ENCODE measurements around the genes CIB2, DNAJA4, MORF4L1, TMED3, MTHFS and FAH.

DNA sequence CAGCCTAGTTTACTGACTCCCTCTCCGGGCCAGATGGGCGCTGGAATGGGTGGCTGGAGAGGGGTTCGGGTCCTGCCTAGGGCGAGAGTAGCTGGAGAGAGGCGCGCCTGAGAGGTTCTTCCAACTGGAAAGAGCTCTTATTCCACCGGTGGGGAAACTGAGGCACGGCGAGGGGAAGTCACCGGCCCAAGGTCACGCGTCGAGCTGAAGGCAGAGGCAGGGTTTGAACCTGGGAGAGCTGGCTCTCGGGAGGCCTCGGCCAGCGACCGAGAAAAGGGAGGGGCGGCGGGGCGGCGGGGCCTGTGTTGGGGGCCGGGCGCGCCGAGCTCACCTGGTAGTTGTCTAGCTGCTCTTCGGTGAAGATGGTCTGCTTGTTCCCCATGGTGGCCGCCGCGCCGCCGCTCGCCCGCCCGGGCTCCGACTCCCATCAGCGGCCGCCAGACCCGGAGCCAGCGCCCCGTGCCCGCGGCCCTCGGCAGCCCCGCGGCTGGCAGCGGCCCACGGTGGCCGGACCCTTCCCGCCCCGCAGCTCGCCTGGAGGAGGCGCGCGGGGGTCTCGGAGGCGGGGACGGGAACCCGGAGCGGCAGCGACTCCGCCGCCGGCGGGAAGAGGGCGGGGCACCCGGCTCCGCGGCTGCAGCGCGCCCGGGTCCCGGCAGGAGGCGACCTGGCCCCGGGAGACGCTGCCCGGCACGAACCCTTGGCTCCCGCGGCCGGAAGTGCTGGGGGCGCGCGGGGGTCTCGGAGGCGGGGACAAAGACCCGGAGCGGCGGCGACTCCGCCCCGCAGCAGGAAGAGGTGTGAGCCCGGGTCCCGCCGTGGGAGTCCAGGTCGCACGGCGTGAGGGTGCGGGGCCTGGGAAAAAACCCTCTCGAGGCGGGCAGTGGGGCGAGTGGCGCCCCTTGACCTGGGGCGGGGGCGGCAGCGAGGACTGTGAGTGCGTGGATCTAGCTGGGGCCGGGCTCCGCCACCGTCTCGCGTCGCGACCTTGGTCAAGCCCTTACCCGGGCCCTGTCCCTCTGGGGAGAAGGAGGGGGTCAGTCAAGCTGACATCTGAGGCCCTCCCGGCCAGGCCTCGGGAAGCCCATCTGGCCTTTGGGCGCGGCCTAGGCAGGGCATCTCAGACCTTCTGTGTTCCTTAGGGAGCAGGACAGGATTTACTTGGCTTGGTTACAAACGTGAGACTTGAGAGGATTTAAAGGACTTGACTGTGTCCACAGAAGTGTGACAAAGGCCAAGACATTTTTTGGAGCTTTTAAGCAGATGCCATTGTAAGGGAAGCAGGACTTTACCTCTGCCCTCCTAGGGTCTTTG lies at the start of gene CIB2:
Gene CIB2, minus strand, starts transcription at position 612 of the 1,314 bp plus-strand sequence.
- PRO-cap: bidirectional peak, plus-strand start at position 658 of the sequence, minus-strand start at position 558 of the sequence

DNA sequence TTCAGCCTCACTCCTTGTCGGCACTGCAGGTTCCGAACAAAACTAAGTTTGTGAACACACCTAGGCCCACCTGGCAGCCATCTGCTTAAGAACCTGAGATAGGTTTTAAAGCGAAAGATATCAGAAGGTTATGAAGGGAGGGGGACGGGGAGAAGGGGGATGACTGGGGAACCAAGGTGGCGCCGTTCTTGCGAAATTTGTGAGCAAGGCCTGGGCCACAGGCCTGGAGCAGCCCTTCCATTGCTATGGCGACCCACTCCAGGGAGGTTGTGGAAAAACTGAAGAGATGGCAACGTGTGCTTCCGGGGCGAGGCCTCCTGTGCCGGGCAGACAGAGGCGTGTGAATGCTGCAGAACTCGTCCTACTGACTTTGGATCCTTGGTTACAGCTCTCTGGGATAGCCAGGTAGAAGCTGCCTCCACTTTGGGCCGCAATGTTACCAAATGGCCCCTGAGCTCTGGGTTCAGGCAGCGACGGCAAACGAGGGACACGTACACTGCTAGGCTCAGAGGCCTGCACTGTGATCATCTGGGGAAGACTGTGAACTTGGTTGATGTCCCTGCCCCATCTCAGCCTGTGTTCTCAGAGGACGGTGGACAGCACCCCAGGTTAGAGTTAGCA lies 25.1 kb downstream of the ACSBG1 start:
- PRO-cap: no peak

DNA sequence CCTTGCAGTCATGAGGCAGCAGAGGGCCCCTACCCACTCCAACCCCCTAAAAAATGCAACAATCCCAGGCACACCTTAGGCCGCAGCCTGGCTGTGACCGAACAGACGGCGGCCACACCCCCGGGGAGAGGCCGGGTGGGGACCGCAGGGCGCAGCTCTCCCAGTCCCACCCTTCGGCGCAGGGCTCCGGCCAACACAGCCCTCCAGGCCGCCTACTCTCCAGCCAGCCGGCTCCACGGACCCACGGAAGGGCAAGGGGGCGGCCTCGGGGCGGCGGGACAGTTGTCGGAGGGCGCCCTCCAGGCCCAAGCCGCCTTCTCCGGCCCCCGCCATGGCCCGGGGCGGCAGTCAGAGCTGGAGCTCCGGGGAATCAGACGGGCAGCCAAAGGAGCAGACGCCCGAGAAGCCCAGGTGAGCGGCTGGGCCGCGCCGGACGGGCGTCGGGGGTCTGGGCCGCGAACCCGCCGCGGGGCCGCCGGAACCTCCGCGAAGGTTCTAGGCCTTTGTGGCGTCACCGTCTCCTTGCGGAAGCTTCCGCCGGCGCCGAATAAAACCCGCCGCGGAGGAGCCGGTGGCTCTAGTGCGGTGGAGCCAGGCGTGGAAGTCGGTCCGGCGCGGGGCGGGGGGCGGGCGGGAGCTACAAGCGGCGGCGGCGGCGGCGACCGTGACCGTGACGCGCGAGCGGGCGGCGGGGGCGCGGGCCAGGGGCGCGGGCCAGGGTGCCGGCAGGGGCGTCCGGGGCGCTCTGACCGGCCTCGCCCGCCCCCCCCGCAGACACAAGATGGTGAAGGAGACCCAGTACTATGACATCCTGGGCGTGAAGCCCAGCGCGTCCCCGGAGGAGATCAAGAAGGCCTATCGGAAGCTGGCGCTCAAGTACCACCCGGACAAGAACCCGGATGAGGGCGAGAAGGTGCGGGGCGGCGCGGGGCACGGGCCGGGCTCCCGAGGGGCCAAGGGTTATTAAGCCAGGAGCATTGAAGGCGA lies at the start of gene DNAJA4:
Gene DNAJA4, plus strand, starts transcription at position 580 of the 987 bp plus-strand sequence.
- PRO-cap: bidirectional peak, plus-strand start at position 580 of the sequence, minus-strand start at position 495 of the sequence

- PRO-cap: no peak
These were observed 23.6 kb downstream of the IREB2 start for GRCh38 chr15:78461561-78462075.

DNA sequence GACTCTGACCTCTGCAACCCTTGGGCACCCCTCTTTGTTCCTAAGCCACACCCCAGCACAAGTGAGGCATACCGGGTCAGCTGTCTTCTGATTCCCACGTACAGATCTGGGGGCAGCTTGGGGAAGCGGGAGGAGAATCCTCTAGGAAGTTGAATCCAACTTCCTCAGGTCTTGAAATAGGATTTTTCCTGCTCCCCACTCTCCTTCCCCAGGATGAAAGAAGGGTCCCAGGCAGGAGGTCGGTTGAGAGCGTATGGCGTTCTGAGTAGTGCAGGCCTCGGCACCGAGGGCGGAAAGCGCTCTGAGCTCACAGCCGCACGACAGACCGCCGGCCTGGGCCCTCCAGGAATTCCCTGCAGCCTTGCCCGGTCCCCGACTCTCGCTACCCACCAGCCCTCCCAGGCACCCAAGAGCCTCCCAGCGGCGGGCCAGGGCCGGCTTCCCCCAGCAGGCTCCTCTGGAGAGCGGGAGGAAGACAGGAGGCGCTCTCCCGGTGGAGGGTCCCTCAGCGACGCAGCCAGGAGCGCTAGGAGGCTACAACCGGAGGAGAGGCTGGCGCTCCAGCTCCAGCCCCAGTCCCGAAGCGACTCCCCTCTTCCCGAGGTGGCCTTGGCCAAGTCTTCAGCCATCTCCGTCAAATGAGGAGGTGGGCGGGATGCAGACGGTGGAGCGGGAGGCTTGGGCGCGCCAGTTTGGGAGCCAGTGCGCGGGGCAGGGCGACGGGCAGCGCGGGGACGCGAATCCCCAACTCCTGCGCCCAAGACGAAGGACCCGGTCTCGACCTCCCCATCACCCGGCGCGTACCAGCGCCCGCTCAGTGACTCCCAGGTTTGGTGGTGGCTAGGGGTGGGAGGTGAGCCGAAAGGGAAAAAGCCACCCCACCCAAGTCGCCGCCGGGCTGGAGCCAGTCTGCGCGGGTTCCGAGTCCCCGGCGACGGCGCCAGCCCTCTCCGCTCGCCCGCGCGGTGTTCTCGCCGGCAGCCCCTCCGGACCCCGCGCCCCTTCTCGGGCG lies 825 bp downstream of the CHRNA3 start:
- PRO-cap: no peak

GRCh38 chr15:78756966-78757593 lies 54.2 kb downstream of the ADAMTS7 start:
- PRO-cap: no peak

DNA sequence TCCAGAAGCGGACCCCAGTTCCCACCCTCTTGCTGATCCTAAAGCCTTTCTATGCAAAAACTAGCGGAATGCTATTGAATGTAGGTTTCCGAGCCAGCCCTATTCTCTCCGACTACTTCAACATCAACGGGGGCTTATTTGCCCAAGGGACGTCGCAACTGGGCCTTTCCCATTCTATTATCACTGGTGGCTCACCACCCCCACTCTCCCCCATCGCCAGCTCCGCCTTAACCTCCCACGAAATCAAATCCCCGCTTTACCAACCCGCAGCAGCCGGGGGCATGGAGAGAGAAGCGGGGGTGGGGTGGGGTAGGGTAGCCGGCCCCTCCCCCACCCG lies 322 bp upstream of the MORF4L1 start:
- PRO-cap: no peak

- PRO-cap: bidirectional peak, plus-strand start at chr15:78872890, minus-strand start at chr15:78872877; bidirectional peak, plus-strand start at chr15:78873324, minus-strand start at chr15:78873228; bidirectional peak, plus-strand start at chr15:78873795, minus-strand start at chr15:78873547
These were observed at the start of gene MORF4L1 for GRCh38 chr15:78872737-78873768. Gene MORF4L1, plus strand, starts transcription at chr15:78872890.

DNA sequence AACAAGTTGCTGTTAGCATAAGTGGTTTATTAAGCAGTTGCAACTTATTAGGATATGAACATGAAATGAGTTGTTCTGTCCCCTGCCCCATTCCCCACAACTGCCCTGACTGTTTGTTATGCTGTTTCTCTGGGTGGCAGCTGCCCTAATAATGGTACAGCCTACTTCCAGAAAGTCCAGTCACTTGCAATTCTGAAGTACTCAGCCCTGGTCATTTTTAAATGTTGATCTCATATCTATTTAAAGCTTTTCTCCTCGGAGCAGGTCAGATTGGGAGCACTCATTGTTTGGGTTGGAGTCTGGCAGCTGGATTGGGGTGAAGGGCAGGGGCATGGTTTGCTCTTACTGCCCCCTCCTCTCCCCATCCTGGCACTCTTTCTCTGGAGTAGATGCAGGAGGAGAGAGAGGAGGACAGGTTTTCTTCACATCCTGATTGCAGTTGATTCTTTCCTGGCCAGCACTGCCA lies 62.8 kb upstream of the ANKRD34C start:
- PRO-cap: no peak

GRCh38 chr15:79235984-79236248 lies 46.6 kb upstream of the ANKRD34C start:
- PRO-cap: unidirectional peak, plus-strand start at chr15:79236169

GRCh38 chr15:79283525-79284117 lies 1.1 kb downstream of the ANKRD34C start:
- PRO-cap: no peak

- PRO-cap: unidirectional peak, plus-strand start at chr15:79311126
These were observed at the start of gene TMED3 for GRCh38 chr15:79310554-79311791. Gene TMED3, plus strand, starts transcription at chr15:79311112.

- PRO-cap: no peak
These were observed 152.5 kb downstream of the MTHFS start for GRCh38 chr15:79744242-79744875.

DNA sequence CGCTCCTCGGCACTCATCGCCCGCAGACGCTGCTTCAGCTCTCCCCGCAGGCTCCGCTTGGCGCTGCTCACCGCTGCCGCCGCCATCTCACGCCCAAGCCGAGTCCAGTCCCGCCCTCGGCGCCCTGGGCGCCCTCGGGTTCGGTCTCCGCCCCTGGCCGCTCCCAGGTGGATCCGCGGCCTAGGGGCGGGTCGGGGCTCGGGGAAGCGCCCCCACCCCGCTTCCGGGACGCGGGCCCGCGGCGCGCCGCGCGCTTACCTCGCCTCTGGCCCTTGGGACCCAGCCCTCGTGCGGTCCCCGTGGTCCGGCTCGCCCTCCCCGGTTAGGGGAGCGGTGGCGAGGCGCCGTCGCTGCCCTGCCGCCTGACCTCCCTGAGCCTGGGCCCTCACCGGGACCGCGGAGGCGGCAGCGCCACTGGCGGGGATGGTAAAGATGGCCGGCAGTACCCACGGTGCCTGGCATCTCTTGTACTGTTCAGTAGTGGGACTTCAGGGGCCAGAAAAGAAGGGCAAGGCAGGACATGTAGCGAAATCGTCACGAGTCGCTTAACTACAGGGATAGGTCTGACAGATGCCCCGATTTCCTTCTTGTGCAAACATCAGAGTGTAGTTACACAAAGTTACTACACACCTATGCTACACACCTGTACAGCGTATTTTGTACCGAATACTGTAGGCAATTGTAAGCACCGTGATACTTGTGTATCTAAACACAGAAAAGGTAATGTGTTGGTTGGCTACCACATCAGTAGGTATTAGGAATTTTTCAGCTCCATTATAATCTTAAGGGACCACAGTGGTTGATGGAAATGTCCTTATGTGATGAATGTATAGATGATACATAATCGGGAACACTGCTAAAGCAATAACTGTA lies at the start of gene MTHFS:
Gene MTHFS, minus strand, starts transcription at position 112 of the 873 bp plus-strand sequence.
- PRO-cap: bidirectional peak, plus-strand start at position 116 of the sequence, minus-strand start at position 100 of the sequence; bidirectional peak, plus-strand start at position 477 of the sequence, minus-strand start at position 464 of the sequence

DNA sequence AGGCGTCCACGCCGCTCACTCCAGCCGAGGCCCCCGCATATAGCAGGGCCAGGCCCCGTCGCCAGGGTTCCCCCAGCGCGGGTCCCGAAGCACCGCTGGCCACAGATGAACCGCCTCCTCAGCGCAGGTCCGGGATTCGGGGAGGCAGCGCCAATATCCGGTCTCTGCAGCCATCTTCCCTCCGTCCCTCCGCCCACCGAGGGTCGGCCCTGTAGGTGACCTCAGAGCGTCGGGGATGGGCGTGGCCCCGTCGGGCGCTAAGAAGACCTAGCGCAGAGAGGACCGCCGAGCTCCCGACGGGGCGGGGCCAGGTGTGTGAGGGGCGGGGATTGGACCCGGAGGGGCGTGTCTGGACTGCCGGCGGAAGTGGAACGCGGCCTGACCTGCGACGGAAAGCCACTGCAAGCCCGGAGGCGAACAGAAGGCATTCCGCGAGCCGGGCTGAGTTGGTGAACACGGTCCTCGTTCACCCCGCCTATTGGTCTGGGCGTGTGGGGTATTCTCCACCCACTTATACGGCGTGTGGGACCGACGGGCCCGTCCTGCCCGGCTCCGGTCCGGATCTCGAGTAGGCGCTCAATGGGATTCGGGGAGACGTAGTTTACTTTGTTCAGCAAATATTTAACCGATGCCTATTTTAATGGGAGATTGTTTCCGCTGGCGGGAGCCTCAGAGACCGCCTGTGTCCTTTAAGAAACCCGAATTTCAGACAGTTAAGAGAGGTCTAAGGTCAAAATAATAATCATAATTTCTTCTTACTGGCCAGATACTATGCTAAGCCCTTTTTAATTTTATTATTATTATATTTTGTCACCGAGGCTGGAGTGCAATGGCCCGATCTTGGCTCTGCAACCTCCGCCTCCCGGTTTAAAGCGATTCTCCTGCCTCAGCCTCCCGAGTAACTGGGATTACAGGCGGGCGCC lies 27.0 kb upstream of the MTHFS start:
- PRO-cap: bidirectional peak, plus-strand start at position 427 of the sequence, minus-strand start at position 191 of the sequence

GRCh38 chr15:80152160-80153311 lies at the start of gene FAH:
Gene FAH, plus strand, starts transcription at chr15:80152999.
- PRO-cap: unidirectional peak, plus-strand start at chr15:80152794; unidirectional peak, minus-strand start at chr15:80153144

DNA sequence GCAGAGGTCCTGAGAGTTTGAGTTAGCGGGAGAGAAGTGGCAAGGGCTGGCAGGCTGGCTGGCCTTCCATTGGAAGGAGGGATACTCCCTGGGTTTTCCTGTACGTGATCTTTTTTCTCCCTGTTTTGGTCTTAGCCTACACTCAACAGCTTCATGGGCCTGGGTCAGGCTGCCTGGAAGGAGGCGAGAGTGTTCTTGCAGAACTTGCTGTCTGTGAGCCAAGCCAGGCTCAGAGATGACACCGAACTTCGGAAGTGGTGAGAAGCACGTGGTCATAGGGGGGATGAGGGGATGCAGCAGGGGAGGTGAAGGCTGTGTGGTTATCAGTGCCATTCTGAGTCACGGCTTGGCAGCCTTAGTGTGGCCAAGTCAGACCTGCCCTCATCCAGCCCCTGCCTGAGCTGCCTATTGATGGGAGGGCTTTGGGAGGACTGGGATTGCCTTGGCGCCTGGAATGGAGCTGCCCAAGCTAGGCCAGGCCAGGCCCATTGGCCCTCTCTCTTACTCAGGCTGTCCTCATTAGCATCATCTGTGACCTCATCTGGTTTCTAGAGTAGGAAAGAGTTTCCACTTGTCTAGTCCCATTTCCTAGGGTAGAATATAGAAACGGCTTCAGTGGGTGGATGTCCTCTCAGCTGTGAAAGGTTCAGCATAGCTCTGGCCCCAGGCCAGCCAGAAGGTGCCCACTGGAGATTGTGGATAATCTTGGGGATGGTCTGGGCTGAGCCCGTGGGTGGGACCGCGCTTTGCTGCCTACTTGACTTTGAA lies 7.0 kb downstream of the FAH start:
- PRO-cap: no peak

DNA sequence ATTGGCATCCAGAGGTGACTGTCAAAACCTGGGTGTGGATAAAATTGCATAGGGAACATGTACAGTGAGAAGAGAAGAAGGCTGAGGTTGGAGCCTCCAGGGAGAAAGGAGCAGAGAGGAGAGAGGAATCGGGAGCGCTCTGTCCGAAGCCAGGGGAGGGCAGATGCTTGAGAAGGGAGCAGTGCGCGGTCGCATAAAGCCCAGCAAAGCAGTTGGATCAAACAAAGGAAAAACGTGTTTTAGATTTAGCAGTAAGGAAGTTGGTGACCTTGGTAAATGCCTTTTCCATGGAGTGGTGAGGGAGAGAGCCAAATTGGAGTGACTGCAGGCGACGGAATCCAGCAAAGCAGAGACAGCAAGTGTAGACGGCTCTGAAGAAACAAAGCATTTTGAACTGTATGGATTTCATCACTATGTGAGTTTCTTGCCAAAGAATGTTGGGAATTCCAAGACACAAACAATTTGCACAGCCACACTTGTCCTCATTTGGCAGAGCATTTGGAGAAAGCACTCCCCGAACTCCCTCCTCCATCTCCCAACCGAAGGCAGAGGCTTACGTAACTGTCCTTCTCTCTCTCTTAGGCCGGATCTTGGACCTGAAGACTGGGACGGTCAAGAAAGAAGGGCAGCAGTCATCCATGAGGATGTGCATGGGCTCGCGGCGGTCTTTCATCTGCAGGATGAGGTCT lies 103.5 kb downstream of the ARNT2 start:
- PRO-cap: no peak

DNA sequence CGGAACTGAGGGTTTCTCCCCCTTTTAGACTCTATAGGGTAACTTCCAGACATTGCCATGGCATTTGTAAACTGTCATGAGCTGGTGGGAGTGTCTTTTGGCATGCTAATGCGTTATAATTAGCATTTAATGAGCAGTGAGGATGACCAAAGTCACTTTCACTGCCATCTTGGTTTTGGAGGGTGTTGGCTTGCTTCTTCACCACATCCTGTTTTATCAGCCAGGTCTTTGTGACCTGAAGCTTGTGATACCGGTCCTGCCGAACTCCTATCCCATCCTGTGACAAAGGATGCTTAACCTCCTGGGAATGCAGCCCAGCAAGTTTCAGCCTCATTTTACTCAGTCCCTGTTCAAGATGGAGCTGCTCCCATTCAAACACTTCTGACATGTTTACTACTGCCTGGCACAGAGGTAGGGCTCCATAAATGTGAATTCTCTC lies 15.7 kb upstream of the ABHD17C start:
- PRO-cap: no peak

- PRO-cap: no peak
These were observed 4.3 kb downstream of the ABHD17C start for GRCh38 chr15:80699281-80699878.

Data from bile duct (tissue), 1 donor.